Kidney (tissue), 2 donors: ENCODE results near the gene NEK8.

- PRO-cap: no peak
- RRBS: no CpG with 5 or more reads among the region's 25 CpGs
Measured at GRCh38 chr17:28367816-28368830, 2.0 kb downstream of the VTN start.

GRCh38 chr17:28547242-28548132, 4.9 kb downstream of the UNC119 start:
- PRO-cap: no peak
- RRBS: 68% methylated on average over 4 of the region's 31 CpGs

- PRO-cap: no peak
- RRBS: 2% methylated on average over 12 of the region's 53 CpGs
Measured at GRCh38 chr17:28599335-28600413, 849 bp upstream of the SPAG5 start.

- PRO-cap: no peak
- RRBS: no CpG with 5 or more reads among the region's 4 CpGs
Measured at GRCh38 chr17:28623586-28624047, 9.6 kb upstream of the RSKR start.

- PRO-cap: no peak
- RRBS: no CpG with 5 or more reads among the region's 8 CpGs
Measured at GRCh38 chr17:28626307-28627377, 12.7 kb upstream of the RSKR start.

DNA sequence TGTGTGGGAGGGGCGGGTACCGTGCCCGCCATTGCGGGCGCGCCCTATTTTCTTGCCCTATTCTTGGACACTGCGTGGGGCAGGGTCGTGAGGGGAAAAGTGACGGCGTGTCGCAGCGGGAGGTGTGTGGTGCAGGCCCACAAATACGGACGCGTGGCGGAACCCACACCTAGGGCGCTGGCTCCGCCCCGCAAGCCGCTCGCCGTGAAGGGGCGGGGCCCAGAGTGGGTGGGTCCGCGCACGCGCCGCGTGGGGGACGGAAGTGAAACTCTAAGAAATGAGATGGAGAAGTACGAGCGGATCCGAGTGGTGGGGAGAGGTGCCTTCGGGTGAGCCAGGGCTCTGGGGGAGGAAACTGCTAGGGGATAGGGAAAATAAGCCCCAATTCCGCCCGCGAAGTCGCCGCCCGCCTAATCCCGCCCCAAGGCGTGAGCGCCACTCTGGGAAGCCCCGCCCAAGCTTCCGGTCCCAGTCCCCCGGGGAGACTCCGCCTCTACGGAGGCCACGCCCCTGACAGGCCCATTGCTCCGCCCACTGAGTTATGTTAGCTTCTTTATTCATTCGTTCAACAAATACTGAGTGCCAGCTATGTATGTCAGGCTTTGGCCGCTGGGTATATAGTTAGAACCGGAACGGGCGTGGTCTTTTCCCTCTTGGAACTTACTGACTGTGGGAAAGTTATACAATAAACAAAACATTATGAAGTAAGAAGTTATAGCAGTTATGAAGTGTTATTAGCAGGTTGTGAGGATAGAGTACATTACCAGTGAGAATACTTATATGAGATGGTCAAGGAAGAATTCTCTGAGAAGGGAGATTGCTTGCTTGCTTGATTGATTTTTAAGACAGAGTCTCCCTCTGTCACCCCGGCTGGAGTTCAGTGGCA, at the start of gene NEK8:
Gene NEK8 (plus strand): TSS at position 257 of the 886 bp plus-strand sequence.
- PRO-cap: bidirectional peak, plus-strand start at position 273 of the sequence, minus-strand start at position 206 of the sequence; unidirectional peak, minus-strand start at position 426 of the sequence
- RRBS: 0% methylated on average over 1 of the region's 56 CpGs

DNA sequence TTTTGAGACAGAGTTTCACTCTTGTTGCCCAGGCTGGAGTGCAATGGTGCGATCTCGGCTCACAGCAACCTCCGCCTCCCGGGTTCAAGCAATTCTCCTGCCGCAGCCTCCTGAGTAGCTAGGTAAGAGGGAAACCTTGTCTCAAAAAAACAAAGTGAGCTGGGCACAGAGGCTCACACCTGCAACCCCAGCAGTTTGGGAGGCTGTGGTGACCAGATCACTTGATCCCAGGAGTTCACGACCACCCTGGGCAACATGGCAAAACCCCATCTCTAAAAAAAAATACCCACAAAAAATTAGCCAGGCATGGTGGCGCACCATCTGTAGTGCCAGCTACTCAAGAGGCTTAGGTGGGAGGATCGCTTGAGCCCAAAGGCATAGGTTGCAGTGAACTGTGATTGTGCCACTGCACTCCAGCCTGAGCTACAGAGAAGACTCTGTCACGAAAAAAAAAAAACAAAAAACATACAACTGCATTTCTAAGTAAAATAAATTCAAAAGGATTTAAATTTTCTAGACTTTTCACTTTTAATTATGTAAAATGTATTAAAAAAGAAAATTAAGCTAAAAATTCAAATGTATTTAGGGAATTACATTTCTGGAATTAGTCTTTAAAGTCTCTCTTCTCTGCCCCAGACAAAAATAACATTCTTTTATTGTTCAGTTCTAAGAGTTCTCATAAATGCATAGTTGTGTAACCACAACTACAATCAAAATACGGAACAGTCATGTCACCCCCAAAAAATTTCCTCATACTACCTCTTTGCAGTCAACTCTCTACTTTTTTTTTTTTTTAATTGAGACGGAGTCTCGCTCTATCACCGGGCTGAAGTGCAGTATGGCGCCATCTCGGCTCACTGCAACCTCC, 14.2 kb downstream of the FAM222B start:
- PRO-cap: no peak
- RRBS: 95% methylated on average over 3 of the region's 15 CpGs

DNA sequence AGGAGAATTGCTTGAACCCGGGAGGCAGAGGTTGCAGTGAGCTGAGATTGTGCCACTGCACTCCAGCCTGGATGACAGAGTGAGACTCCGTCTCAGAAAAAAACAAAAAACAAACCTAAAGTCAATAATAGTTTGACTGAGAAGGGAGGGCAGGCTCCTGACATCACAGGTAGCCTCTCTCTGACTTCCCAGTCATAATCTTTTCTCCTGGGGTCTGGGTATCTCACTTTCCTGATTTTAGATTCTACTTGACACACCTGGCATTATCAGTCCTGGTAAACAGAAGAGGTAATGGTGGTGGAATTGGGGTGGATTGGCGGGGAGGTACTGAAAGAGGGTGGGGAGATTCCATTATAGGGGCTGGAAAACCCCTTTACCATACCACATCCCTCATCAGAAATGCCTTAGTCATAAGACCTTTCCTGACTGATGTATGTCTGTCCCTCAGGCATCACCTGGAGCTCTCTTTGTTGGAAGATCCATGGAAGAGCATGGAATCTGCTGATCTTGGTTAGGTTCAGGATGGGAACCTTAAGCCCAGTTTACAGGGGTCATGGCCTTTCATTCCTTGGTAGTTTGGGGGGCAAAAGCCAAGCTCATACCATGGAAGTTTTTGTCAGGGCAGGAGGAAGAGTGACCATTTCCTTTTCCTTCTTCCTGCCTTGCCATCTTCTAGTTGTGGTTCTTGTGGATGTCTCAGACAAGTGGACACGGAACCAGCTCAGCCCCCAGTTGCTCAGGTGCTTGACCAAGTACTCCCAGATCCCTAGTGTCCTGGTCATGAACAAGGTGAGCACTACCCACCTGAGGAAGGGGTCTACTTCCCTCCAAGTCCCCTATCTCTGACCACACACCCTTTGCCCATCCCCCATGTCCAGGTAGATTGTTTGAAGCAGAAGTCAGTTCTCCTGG, 3.1 kb downstream of the ERAL1 start:
- PRO-cap: no peak
- RRBS: no CpG with 5 or more reads among the region's 4 CpGs

DNA sequence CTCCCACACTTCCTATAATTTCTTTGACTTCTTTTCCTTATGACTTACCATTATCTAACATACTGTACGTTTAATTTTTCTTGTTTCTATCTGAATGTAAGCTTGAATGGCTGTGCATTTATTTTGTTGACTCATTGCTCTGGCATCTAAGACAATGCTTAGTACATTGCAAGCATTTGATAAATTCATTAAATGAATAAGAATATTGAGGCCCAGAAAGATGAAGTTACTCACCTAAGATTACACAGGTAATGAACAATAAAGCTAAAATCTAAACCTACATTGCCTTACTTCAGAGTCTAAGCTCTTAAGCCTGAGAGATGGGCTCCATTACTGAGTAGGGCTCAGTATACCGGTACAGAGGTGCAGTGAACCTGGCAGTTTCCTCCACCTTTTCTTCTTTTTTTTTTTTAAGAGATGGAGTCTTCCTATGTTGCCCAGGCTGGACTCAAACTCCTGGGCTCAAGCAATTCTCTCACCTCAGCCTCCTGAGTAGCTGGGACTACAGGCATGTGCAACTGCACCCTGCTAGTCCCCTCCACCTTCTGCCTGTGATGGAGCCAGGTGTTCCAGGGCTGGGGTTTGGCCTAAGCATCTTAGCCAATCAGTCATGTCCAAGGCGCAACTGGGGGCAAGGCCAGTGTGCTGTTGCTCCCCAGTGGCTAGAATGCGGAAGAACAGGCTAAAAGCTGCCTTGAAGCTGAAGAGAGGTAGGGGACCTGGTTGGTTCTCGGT, 18.8 kb downstream of the FLOT2 start:
- PRO-cap: no peak
- RRBS: no CpG with 5 or more reads among the region's 5 CpGs

GRCh38 chr17:28896564-28897553, 674 bp downstream of the FLOT2 start:
- PRO-cap: bidirectional peak, plus-strand start at chr17:28897053, minus-strand start at chr17:28896911; bidirectional peak, plus-strand start at chr17:28897331, minus-strand start at chr17:28897356
- RRBS: 3% methylated on average over 10 of the region's 46 CpGs

GRCh38 chr17:28917149-28917974, 14.5 kb upstream of the DHRS13 start:
- PRO-cap: no peak
- RRBS: no CpG with 5 or more reads among the region's 17 CpGs

DNA sequence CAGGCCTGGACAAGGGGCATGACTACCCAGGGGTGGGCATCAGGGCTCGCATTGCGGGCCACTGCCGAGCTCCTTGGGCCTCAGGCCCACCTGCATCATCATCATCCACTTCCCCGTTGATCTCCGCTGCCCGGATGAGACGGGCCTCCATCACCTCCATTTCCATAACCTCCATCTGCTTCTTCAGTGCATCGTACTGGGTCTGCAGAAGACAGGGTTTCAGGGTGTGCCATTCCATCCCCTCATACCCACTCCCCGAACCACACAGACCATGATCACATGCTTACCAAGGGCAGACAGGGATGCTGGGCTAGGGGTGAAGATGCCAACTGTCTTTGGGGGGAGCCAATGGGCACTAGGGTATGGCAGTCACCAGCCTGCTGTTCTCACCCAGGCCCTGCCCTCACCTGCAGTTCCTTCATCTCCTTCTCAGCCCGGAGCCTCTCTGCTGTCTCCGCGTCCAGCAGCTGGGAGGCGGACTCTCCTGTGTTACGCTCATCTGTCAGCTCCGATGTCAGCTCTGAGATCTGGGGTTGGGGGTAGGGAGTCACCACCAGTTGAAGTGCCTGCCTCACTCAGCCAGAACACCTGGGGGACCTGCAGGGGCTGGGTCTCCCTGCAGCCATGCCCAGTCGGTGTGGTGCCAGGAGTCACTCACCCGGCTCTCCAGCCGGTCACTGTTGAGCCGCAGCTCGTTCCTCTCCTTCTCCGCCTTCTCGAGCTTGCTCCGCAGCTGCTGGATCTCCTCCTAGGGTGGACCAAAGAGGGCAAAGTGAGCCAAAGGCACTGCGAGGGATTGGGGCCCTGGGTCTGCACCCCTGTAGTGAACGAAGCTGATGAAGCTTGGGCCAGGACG, 55.0 kb downstream of the PIPOX start:
- PRO-cap: no peak
- RRBS: no CpG with 5 or more reads among the region's 26 CpGs

DNA sequence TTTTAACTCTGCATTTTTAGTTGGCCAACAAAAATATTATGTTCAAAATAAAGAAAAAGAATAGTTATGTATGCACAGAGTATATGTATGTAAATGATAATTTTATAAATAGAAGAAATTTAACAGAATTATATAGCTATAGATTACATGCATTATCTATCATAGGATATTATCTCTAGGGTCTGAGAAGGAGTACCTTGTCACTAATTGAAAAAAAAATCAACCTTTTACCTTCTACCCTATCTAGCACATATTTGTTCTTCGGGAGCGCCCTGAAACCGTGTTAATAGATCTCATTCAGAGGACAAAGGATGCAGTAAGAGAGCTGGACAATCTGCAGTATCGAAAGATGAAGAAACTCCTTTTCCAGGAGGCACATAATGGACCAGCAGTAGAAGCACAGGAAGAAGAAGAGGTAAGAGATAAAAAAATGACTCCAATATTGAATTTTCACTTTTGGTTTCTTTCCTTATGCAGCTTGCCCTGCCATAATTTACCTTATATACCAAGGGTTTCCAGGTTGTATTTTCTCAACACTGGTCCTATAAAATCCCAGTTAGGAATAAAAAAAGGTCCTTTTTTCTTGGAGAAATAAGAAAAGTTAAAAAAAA, 71.4 kb downstream of the ABHD15 start:
- PRO-cap: no peak
- RRBS: no CpG with 5 or more reads among the region's 4 CpGs

DNA sequence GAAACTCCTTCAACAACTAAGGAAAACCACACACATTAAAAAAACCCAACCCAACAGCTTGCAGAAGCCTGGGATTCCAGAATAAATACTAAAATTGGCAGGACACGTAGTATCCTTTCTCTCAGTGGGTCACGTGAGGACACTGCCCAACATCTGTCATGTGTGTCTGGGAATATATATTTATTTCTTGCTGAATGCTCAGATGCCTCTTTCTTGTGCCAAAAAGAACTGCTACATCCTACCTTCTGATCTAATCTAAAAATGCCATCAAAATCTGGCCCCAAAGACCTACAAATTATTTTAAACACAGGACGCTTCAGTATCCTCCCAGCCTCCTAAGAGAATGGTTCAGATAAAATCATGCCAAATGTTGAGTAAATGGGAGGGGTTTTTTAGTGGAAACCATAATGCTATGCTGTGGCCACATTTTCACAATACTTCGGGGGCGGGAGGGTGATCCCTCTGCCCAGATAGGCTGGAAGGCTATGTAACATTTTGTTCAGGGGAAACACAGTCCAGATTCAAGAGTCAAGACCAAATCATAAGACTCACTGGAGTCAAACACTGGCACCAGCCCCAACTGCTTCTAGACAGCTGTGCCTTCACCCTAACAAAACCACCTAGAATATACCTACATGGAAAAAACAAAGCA, 22.9 kb upstream of the CORO6 start:
- PRO-cap: no peak
- RRBS: no CpG with 5 or more reads among the region's 5 CpGs

DNA sequence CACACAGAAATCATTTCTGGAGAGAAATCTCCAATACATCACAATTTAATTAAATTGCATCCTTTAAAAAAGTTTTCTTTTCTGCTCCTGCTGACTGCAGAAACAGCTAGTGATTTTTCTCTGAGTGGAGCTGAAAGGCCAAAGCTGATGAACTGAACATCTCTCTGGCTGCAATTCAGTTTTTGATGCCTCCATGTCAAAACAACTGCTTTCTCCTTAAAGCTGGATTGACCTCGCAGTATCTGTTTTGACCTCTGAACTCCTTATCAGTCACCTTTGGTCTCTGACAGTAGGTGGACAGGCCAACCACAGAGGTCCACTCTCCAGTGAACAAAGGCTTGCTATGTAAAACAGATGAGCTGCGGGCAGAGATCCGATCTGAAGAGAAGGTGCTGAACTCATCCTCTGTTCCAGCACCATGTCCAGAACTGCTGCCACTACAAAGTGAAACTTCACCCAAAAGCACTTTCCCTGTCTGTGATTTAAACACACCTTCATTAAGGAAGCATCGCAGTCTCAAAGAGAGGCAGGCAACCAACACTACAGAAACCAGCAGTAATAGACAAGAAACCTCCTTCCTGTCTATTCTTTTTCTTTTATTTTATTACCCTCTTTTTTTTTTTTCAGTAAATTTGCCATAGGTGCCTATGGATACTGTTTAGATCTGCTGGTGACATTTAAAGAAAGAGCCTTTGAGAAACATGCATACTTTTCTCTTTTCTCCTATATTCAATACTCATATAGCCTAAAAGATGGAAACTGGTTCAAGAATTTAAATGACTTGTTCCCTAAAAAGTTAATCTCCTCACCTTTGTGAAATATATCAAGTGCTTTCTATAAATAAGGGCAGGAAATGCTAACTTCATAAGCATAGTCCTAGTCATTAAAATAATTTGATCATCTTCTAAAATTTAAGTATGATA, 117.4 kb upstream of the CORO6 start:
- PRO-cap: no peak
- RRBS: no CpG with 5 or more reads among the region's 4 CpGs

GRCh38 chr17:29769863-29770749, 147.4 kb upstream of the CORO6 start:
- PRO-cap: no peak
- RRBS: no CpG with 5 or more reads among the region's 8 CpGs

GRCh38 chr17:29884475-29885071, 45.5 kb downstream of the SSH2 start:
- PRO-cap: no peak
- RRBS: no CpG with 5 or more reads among the region's 2 CpGs

- PRO-cap: no peak
- RRBS: no CpG with 5 or more reads among the region's 2 CpGs
Measured at GRCh38 chr17:29906140-29906506, 23.9 kb downstream of the SSH2 start.

GRCh38 chr17:29931067-29931849, 1.2 kb upstream of the SSH2 start:
- PRO-cap: no peak
- RRBS: no CpG with 5 or more reads among the region's 4 CpGs

GRCh38 chr17:30212500-30213040, 22.9 kb downstream of the SLC6A4 start:
- PRO-cap: no peak
- RRBS: 100% methylated on average over 2 of the region's 12 CpGs